Prostate gland (tissue), 2 donors: ENCODE measurements around the gene RPL31.

GRCh38 chr2:100822669-100823137, 2.8 kb downstream of the NPAS2 start:
- PRO-cap = unidirectional peak, minus-strand start at chr2:100822757
- RAMPAGE, long total RNA, 2 experiments = no peak in any of the 2 experiments

GRCh38 chr2:100861157-100861753, 41.3 kb downstream of the NPAS2 start:
- PRO-cap = no peak
- RAMPAGE, long total RNA, 2 experiments = no peak in any of the 2 experiments

DNA sequence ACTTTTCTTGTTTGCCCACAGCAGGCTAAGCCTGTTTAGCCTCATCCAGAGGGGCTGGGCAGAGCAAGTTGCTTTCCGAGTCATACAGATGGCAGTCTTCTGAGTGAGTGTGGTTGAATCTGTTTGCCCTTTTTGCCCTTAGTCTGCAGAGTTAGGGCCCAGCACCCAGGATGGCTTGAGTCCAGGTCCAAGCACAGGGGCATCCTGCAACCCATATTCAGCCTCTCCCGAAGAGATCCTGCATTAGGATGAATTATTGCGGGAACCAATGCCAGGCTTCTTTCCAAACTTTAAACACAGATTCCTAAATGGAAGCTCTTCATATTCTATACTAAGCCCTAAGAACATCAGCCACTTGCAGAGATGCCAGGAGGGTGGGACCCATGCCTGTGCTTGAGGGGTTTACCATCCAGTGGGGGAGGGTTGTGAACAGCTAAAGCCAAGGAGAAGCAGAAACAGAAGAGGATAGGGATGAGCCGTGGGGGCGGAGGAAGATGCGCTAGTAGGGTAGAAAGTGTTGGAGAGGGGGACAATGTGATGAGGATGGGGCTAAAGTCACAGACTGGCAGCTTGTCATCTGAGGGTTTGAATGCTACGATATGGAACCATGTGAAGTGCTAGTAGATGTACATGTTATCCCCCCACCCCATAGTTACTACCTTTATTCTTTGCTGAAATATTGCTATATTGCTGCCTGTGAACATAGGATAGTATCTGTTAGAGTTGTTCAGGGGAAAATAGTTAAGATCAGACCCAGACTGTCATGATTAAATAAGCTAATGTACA, 68.2 kb downstream of the NPAS2 start:
- PRO-cap = no peak
- RAMPAGE, long total RNA, 2 experiments = no peak in any of the 2 experiments

GRCh38 chr2:100935359-100936013, 66.6 kb upstream of the RPL31 start:
- PRO-cap = no peak
- RAMPAGE, long total RNA, 2 experiments = no peak in any of the 2 experiments

GRCh38 chr2:100998040-100998666, 3.9 kb upstream of the RPL31 start:
- PRO-cap = no peak
- RAMPAGE, long total RNA, 2 experiments = no peak in any of the 2 experiments

DNA sequence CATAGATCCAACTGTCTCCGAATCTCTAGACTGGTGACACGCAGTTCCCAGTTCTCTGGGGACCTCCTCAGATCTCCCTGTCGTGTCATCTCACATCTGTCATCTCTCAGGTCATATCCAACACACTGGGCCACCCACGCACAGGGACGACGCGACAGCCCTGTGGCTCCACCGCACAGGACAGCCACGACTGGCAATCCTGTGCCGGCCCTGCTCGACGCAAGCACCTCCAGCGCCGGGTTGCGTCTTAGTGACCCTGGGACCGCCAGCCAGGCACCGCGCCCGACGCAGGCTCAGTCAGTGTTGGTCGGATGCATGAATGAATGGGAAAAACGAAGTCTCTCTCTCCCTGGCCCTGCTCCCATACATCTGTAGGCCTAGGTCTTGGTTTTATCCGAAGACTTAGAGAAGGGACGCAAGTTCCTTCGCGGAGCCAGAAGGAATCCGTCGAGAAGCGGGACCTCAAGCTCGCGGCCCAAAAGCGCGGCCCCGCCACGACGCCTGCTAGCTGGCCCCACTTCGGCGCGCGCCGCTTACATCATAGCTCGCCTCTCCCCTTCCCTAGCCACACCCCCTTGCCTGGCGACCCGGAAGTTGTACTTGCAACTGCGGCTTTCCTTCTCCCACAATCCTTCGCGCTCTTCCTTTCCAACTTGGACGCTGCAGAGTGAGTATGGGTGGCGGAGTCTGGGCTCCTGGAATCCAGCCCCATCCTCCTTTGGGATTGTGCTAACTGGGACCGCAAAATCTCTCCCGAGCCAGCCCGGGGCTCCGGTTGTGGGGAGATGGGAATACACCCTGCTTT, at the start of gene RPL31:
Gene RPL31, plus strand, starts transcription at position 641 of the 805 bp plus-strand sequence.
- PRO-cap = bidirectional peak, plus-strand start at position 645 of the sequence, minus-strand start at position 510 of the sequence
- RAMPAGE, long total RNA, 2 experiments = start-site peak on the plus strand in 2 of 2 experiments, centred at positions 648 to 650 of the sequence, 4,154 to 7,313 reads per replicate; start-site peak on the minus strand in 1 of 2 experiments, centred at position 526 of the sequence, 7 reads per replicate

- PRO-cap = no peak
- RAMPAGE, long total RNA, 2 experiments = no peak in any of the 2 experiments
These were observed 24.3 kb downstream of the RPL31 start for GRCh38 chr2:101026046-101027101.

DNA sequence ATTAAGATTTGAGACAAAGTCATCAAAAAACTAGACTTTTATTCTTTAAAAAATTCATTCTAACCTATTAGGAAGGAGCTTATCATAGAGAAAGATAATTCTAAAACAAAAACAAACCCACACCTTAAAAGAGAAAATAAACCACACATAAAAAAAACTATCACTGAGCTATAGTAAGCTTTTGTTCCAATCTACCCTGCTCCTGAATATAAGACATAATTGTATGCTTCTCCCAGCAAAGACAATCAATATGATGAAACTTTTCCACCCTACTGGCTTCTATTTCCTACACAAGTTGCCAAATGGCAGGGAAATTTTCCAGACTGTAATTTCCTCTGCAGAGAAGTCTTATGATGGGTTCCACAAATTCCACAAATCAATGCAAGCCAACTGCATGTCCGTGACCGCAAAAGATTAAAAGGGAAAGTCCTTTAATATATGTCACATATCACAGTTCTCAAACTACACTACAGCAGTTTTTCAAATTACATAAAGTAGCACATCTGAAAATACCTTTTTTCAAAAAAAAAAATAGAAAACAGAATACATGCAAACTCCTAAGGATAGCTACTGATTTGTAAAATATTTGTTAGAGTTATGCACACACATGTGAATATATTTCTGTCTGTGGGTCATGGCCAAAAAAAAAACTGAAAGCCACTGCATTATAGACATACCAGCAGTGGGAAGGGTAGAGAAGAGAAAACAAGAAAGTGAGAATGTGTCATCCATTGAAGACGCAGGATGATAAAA, 61.3 kb downstream of the RPL31 start:
- PRO-cap = no peak
- RAMPAGE, long total RNA, 2 experiments = no peak in any of the 2 experiments

DNA sequence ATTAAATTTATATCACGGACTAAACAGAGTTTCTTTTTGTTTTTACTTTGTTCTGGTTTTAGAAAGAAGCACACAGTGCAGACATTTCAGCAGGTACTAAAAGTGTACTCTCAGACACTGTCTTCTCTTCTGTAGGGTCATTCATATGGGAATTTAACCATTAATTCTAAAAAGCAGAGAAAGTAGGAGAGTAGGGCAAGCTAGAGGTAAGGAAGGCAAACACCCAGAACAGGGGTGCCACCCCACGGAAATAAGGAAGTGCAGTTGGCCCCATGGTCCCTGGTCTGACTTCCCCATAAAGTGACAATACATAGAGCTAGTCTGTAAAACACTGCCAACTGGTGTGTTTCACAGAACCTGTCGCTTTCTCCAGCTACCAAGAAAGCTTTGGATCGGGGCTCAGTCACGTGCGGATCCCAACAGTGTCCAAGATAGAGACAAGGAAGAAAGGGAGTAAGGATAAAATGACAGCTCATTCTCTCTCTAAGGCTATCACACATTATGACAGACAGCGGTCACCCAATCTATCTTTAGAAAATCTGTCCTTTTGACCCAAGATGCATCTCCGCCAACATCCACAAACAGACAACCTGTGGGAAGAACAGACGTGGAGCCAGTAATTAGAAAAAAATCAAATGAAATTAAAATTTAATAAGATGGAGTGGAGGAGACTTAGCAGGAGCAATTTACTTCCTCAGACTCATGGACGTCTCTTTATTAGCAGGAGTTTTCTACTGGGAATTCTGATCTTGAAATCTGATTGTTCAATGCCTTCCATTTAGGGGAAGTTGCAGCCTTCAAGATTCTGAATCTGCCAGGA, 36.3 kb downstream of the TBC1D8 start:
- PRO-cap = no peak
- RAMPAGE, long total RNA, 2 experiments = no peak in any of the 2 experiments

GRCh38 chr2:101239472-101239839, 13.2 kb upstream of the CNOT11 start:
- PRO-cap = no peak
- RAMPAGE, long total RNA, 2 experiments = no peak in any of the 2 experiments

DNA sequence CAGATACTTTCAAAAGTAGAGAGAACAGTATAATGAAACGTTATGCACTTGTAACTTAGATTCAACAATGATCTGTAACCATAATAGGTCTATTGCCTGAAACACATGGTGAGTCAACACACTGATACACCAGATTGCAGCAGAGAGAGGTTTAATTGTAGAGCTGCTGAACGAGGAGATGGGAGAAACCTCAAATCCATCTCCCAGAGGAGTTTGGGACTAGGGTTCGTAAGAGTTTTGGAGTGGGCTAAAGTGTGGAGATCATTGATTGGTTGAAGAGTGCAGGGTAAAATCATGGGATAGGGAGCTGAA, 2.5 kb upstream of the RNF149 start:
- PRO-cap = no peak
- RAMPAGE, long total RNA, 2 experiments = no peak in any of the 2 experiments

DNA sequence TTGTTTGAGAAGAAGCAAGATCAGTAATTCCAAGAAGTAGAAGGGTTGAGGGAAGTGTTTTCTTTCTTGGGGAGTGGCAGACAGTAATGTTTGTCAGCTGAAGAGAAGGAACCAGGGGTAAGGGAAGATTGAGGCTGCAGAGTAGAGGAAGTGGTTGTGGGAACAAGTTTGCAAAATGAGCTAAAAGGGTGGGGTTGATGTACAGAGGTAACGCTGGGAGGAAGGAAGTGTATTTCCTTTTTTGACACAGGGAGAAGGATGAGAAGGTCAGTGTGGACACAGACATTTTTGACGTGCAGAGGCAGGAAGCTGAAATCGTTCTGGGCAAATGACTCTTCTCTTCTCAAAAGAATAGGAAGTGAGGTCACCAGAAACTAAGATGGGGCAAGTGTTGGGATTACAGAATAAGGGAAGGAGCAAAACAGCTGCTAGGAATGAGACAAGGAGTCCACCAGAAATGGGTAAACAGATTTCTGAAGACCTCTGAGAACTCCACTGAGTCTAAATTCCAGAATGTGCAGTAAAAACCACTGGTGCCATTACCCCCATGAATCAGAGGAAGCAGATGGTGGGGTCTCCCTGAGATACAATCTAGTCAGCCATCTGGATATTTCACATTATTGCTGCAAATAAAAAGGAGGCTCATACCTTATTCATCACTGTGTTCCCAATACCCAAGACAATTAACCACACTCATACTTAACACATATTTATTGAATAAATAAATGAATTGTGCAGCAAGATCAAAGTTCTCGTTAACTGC, 20.1 kb upstream of the RNF149 start:
- PRO-cap = no peak
- RAMPAGE, long total RNA, 2 experiments = no peak in any of the 2 experiments

GRCh38 chr2:101434730-101435553, 40.0 kb downstream of the RFX8 start:
- PRO-cap = no peak
- RAMPAGE, long total RNA, 2 experiments = no peak in any of the 2 experiments

DNA sequence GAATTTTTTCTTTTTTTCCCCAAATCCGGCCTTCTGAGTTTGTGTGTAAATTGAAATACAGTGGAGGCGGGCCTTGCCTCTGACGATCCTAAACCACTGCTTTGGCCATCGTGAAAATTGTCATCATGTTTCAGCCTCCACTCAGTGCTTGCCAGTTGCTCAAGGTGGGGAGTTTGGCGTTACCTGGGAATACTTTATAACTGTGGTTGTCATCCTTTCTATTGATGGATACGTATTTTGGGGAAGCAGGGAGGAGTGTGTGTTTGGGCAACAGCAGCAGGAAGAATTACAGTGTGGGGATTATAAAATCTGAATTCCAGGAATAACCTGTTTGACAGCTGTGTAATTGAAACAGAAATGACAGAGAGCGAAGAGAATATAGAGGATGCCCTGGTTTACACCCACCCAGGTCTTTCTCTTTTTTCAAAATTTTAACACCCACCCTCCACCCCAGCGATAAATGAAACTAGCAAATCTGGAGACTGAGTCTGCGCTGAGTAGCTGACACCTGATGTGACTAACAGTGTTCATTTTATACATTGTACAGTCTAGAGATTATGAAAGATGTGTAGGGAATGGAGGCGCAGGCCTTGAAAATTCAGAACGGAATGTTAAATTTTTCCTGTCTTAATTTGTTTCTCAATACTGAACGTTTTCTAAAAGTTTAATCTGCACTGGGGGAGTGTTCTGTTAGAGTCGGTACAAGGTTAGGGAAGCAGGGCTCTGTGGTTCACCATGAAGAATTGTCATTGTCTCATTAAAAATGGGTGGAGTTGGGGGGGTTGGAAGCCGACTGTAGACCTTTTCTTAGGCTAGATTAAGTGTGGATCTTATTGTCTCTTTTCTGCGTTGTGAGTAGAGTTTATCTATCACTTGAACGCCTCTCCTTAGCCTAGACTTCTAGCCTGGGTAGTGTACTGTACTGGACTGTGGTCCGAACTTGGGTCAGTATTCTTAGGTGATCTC, 1.6 kb downstream of the MAP4K4 start:
- PRO-cap = no peak
- RAMPAGE, long total RNA, 2 experiments = no peak in any of the 2 experiments

DNA sequence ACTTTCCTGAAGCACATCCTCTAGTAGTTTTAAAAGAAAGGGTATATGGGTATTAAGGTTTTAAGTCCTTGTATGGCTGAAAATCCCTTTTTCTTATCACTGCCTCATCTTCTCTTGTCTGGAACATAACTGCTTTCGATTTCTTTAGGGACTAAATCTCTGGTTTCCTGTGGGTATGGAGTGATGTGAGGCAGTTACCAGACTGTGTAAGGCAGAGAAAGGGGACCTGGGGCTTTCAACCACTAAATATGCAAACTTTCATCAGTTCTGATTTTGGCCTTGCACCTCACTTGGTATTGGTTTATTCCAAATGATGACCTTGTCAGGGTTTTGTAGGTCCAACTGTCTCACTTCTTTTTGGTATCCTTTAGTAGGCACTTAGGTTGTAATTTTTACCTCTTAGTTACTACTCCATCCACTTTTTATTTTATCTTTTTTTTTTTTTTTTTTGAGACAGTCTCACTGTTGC, 9.3 kb downstream of the MAP4K4 start:
- PRO-cap = no peak
- RAMPAGE, long total RNA, 2 experiments = no peak in any of the 2 experiments

- PRO-cap = no peak
- RAMPAGE, long total RNA, 2 experiments = no peak in any of the 2 experiments
These were observed 19.5 kb downstream of the MAP4K4 start for GRCh38 chr2:101716526-101717847.

GRCh38 chr2:101790676-101791371, 93.3 kb downstream of the MAP4K4 start:
- PRO-cap = no peak
- RAMPAGE, long total RNA, 2 experiments = no peak in any of the 2 experiments

DNA sequence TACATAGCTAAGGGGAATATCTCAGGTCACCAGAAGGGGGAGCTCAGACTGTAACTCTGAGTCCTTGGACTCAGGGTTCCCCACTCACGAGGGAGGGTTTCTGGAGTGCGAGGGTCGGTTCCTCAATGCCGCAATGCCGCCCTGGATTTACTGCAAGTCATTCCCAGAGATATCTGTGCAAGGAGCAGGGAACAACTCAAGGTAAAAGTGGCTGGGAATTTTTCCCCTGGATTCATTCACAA, 14.6 kb downstream of the IL1R2 start:
- PRO-cap = no peak
- RAMPAGE, long total RNA, 2 experiments = no peak in any of the 2 experiments

DNA sequence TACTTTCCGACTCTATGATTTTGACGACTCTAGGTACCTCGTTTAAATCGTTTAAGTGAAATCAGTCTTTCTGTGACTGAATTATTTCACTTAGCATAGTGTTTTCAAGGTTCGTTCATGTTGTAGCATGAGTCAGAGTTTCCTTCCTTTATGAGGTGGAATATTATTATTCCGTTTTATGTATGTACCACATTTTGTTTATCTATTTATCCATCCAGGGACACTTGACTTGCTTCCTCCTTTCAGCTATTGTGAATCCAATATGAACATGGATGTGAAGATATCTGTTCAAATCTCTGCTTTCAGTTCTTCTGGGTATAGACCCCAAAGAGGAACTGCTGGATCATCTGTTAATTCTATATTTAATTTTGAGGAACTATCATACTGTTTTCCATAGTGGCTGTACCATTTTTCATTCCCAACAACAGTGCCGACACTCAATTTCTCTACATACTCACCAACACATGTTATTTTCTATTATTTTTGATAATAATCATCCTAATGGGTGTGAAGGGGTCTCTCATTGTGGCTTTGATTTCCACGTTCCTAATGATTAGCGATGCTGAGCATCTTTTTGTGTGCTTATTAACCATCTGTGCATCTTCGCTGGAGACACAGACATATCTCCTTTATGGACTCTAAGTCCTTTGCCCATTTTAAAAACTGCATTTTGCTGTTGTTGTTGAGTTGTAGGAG, 19.3 kb downstream of the IL1R2 start:
- PRO-cap = no peak
- RAMPAGE, long total RNA, 2 experiments = no peak in any of the 2 experiments

- PRO-cap = unidirectional peak, plus-strand start at chr2:102063738
- RAMPAGE, long total RNA, 2 experiments = no peak in any of the 2 experiments
These were observed 71.7 kb downstream of the IL1R2 start for GRCh38 chr2:102063366-102063990.